Heart left ventricle (tissue), 7 donors: ENCODE measurements around the genes TLN1 and TMEM8B.

- PRO-cap, 6 experiments: no peak in any of the 6 experiments
- RAMPAGE, long total RNA, 2 experiments: no peak in any of the 2 experiments
- RRBS: no CpG with 5 or more reads among the region's 10 CpGs
Observed at GRCh38 chr9:35706260-35706964, 16.7 kb upstream of the TPM2 start.

- PRO-cap, 6 experiments: no peak in any of the 6 experiments
- RAMPAGE, long total RNA, 2 experiments: no peak in any of the 2 experiments
- RRBS: no CpG with 5 or more reads among the region's 7 CpGs
Observed at GRCh38 chr9:35715057-35715937, 16.7 kb downstream of the TLN1 start.

- PRO-cap, 6 experiments: peak in 6 of 6 experiments; most common plus-strand start chr9:35732322 (in 6); most common minus-strand start chr9:35732128 (in 2)
- RAMPAGE, long total RNA, 2 experiments: start-site peak on the plus strand in 2 of 2 experiments, at chr9:35732278-35732671 at its widest, 25 to 326 reads per replicate; start-site peak on the minus strand in 2 of 2 experiments, at chr9:35732090-35732212 at its widest, 896 to 1,118 reads per replicate
- RRBS: 4% methylated on average over 34 of the region's 68 CpGs
Observed at GRCh38 chr9:35732035-35732745, at the start of gene TLN1. TLN1 (minus strand) TSS chr9:35732195.

DNA sequence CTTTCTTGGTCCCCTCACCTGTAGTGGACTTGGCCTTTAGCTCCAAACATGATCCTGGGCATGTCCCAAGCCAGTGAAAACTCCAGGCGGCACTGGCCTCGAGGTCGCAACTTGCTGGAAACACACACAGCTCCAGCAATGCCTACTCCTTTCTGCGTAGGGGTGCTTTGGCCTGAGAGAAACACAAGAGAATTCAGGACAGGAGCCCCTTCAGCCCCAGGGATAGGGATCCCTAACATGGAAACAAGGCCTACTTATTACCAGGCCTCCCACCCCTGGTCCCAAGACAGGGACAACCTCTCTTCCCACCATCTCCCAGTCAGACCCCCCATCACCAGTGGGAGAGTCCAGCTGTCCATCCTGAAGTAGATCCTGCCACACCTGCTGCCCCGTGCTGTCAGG, 7.7 kb downstream of the CREB3 start:
- PRO-cap, 6 experiments: no peak in any of the 6 experiments
- RAMPAGE, long total RNA, 2 experiments: no peak in any of the 2 experiments
- RRBS: no CpG with 5 or more reads among the region's 5 CpGs

DNA sequence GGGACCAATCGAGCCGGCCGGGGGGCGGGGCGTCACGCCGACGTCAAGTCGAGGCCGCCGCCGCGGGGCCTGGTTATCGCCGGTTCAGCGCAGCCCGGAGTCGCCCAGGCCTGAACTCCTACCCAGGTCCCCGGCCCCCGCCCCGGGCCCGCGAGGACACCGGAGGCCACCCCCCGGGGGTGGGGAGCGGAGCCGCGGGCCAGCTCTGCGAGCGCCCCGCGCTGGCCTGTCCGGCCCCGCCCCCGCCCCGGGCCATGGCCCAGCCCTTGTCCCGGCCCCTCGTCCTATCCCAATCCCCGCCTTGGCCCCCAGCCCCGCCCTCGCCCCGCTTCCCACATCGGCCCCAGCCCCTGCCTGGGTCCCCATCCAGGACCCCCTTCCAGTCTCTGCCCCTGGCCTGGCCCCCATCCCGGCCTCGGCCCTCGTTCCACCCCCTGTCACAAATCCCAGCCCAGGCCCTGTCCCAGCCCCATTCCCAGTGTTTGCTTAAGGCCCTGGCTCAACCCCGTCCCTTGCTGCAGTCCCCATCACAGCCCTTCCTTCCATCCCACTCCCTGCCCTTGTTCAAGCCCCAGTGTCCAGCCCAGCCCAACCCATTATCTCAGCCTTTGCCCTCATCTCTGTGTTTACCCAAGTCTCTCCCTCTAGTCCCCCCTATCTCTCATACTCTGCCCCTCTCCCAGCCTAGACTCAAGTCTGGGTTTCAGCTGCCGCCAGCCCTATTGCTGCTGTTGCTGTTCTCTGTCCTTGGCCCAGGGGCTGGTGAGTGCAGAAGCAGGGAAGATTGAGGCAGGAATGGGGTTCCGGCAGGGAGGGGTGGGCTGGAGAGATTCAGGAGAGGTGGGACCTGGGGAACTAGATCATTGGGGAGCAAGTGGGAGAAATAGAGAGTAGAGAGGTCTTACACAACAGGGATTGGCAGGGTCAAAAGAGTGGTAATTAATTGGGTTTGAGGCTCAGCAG, at the start of gene TMEM8B:
Gene TMEM8B (plus strand): TSS at position 35 of the 963 bp plus-strand sequence.
- PRO-cap, 6 experiments: peak in 6 of 6 experiments; most common plus-strand start position 46 of the sequence (in 5); most common minus-strand start position 238 of the sequence (in 2)
- RAMPAGE, long total RNA, 2 experiments: start-site peak on the plus strand in 2 of 2 experiments, centred at positions 179 to 659 of the sequence, 5 to 22 reads per replicate
- RRBS: under 1% methylated on average over 25 of the region's 49 CpGs

DNA sequence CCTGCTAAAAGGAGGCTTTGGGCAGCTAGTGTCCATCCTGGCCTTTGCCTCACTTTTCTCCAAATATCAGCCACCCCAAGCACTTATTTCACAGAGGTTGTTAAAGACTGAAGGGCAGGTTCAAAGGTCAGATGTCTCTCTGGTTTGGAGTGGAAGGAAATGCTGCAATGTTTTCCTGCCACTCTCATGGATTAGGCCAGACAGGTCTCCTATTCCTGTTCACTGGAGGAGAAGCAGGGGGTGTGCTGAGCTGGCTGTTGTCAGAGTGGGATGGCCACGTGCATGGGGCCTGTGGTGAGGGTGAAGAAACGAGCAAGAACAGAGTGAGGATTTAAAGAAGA, 6.7 kb downstream of the TMEM8B start:
- PRO-cap, 6 experiments: no peak in any of the 6 experiments
- RAMPAGE, long total RNA, 2 experiments: no peak in any of the 2 experiments
- RRBS: no CpG with 5 or more reads among the region's 2 CpGs

- PRO-cap, 6 experiments: peak in 2 of 6 experiments; most common plus-strand start chr9:36277117 (in 2); most common minus-strand start chr9:36276978 (in 2)
- RAMPAGE, long total RNA, 2 experiments: no peak in any of the 2 experiments
- RRBS: no CpG with 5 or more reads among the region's 7 CpGs
Observed at GRCh38 chr9:36276808-36277277, 18.6 kb upstream of the GNE start.

- PRO-cap, 6 experiments: no peak in any of the 6 experiments
- RAMPAGE, long total RNA, 2 experiments: no peak in any of the 2 experiments
- RRBS: no CpG with 5 or more reads among the region's 6 CpGs
Observed at GRCh38 chr9:36445976-36446590, 46.0 kb upstream of the RNF38 start.

DNA sequence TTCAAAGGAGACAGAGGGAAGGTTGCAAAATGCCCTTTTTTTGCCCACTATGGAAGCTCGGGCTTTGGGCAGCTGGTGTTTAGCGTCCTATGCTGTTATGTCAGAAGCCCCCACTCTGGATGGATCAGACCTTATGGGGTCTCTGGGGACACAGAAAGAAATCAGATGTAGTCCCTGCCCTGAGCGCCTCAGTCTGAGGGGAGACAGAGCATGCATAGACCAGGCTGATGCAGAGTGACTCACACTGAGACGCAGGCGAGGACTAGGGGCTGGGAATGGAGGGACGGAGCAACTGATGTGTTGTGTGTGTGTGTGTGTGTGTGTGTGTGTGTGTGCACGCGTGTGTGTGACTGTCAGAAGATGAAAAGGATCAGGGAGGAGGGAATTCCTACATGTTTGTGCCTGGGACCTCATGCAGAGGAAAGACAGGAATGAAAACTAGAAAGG, 229.8 kb downstream of the MELK start:
- PRO-cap, 6 experiments: no peak in any of the 6 experiments
- RAMPAGE, long total RNA, 2 experiments: no peak in any of the 2 experiments
- RRBS: no CpG with 5 or more reads among the region's 8 CpGs

- PRO-cap, 6 experiments: no peak in any of the 6 experiments
- RAMPAGE, long total RNA, 2 experiments: no peak in any of the 2 experiments
- RRBS: no CpG with 5 or more reads among the region's 3 CpGs
Observed at GRCh38 chr9:37107672-37108054, 12.7 kb upstream of the ZCCHC7 start.

- PRO-cap, 6 experiments: no peak in any of the 6 experiments
- RAMPAGE, long total RNA, 2 experiments: no peak in any of the 2 experiments
- RRBS: no CpG with 5 or more reads among the region's 4 CpGs
Observed at GRCh38 chr9:37149497-37150841, 29.6 kb downstream of the ZCCHC7 start.

- PRO-cap, 6 experiments: no peak in any of the 6 experiments
- RAMPAGE, long total RNA, 2 experiments: no peak in any of the 2 experiments
- RRBS: no CpG with 5 or more reads among the region's 3 CpGs
Observed at GRCh38 chr9:37187779-37188069, 67.3 kb downstream of the ZCCHC7 start.

- PRO-cap, 6 experiments: no peak in any of the 6 experiments
- RAMPAGE, long total RNA, 2 experiments: no peak in any of the 2 experiments
- RRBS: no CpG with 5 or more reads among the region's 1 CpG
Observed at GRCh38 chr9:37221557-37221992, 101.2 kb downstream of the ZCCHC7 start.

DNA sequence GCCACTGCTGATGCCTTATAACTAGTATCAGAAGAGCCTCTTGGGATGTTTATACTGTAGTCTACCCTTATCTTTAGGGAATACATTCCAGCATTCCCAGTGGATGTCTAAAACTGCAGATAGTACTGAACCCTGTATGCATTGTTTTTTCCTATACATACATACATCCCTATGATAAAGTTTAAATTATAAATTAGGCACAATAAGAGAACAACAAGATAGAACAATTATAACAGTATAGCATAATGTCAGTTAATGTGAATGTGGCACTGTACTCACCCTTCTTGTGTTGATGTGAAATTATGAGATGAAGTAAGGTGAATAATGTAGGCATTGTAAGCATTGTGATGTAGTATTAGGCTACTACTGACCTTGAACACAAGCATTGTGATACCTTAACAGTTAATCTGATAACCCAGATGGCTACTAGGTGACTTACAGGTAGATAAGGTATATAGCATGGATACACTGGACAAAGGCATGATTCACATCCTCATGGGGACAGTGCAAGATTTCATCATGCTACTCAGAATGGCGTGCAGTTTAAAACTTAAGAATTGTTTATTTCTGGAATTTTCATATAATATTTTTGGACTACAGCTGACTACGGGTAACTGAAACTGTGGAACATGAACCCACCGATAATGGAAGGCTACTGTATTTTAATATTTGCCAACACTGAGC, 134.7 kb downstream of the ZCCHC7 start:
- PRO-cap, 6 experiments: no peak in any of the 6 experiments
- RAMPAGE, long total RNA, 2 experiments: no peak in any of the 2 experiments
- RRBS: no CpG with 5 or more reads among the region's 3 CpGs

- PRO-cap, 6 experiments: no peak in any of the 6 experiments
- RAMPAGE, long total RNA, 2 experiments: no peak in any of the 2 experiments
- RRBS: no CpG with 5 or more reads among the region's 4 CpGs
Observed at GRCh38 chr9:37370982-37371490, 51.5 kb upstream of the GRHPR start.

DNA sequence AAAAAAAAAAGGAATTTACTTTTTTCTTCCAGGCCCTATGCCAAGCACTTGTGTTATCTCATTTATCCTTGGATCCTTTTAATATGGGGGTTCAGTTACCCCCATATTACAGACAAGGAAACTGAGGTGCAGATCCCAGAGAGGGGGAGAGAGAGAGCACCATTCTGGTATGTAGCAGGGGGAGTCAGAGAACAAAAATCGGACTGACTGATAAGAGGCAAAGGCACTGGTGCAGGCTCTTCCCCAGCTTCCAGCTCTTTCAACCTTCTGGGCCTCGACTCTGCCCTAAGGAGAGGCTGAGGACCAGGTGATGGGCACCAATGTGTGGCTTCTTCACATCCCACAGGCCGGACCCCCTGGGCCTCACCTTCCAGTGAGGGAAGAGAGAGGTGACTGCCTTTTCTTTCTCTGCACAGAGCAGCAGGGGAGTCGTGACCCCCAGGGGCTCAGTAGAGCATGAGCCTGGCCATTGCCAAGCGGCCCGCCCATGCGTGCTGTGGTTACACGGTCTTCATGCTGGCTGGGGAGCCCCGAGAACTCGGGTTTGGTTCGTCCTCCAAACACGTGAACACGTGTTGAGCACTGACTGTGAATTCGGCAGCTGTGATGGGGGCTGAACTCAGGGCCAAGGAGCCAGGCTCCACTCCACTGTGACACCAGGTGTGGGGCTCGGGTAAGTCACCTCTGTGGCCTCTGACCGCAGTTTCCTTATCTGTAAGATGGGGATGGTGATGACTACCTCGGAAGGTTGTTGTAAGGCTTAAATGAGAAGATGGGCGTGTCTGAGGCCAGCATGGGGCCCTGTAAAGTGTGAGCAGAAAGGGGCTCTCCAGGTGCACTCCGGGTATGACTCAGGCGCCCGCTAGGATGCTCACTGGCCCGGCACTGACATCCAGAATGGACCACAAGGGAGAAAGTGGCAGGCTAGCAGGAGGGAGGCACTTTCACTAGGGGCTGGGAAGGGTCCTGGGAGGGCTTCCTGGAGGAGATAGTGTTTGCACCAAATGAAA, 13.5 kb upstream of the GRHPR start:
- PRO-cap, 6 experiments: no peak in any of the 6 experiments
- RAMPAGE, long total RNA, 2 experiments: no peak in any of the 2 experiments
- RRBS: no CpG with 5 or more reads among the region's 22 CpGs

DNA sequence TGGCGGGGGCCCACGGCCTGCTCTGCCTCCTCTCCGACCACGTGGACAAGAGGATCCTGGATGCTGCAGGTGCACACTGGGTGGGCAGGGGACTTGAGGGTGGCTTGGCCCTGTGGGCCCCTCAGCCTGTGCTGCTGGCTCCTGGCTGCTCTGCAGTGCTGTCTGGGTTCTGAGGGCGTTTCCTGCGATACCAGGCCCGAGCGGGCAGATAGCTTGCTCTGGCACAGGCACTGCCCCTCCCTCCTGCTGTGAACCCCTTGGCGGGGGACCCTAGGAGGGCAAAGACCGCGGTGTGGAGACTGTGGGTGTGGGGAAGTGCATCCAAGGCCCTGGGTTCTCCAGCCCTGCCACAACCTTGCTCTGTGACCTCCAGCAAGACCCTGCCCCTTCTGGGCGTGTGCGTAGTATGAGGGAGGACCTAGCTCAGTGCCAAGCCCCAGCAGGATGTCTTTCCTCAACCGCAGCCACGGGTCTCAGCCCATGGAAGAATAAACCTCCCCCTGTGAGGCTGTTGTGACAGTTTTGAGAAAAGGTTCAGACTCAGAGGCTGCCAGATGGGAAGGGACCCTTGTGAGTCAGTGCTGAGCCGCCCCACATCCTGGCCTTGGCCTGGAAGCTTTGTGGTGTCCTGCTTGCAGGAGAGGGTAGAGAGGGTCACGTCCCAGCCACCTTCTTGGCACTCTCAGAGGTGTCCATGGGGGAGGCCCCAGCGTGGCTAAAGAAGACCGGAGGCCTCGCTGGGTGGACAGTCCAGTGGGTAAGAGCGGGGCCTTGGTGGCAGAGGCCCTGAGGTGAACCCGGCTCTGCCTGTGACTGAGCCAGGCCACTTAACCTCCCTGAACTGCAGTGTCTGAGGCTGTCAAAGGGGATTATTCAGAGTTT, 2.7 kb downstream of the GRHPR start:
- PRO-cap, 6 experiments: no peak in any of the 6 experiments
- RAMPAGE, long total RNA, 2 experiments: no peak in any of the 2 experiments
- RRBS: 79% methylated on average over 4 of the region's 22 CpGs

GRCh38 chr9:37465496-37465723, 160 bp upstream of the ZBTB5 start:
- PRO-cap, 6 experiments: peak in 6 of 6 experiments; most common plus-strand start chr9:37465537 (in 5)
- RAMPAGE, long total RNA, 2 experiments: no peak in any of the 2 experiments
- RRBS: 0% methylated on average over 3 of the region's 12 CpGs

DNA sequence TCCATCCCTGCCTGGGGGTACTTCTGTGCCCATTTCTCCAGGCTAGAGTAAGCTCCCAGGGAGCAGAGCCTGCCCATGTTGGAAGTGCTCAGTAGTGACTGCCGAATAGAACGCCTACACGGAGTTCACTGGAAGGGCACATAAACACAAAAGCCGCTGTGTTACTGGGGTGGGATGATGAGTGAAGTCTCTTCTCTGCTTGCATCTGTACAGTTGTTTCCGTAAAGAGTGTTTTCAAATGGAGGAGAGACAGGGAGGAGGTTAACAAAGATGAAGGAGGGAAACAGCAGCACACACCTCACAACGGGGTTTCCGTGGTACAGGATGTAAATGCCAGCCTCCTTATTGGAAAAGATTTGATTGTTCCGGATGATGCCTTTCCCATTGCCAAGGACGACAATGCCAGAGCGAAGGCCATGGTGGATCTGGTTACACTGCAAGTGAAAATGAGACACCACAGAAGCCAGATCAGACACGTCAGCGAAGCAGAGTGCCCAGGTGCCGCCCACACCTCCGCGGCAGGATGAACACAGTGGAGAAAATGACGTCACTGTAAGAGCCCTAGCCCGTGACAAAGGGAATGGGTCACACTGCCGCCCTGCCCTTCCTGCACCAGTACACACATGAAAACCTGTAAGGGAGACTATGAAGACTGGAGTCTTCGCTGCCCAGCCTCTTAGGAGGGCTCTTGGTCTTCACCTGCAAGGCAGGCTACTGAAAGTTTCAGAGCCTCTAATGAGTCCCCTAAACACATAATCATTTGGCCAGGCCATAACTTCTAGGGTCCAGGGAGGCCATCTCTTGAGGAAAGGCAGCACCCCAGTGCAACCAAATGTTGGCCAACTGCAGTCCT, 43.3 kb downstream of the POLR1E start:
- PRO-cap, 6 experiments: no peak in any of the 6 experiments
- RAMPAGE, long total RNA, 2 experiments: no peak in any of the 2 experiments
- RRBS: no CpG with 5 or more reads among the region's 19 CpGs

GRCh38 chr9:37968171-37968787, 64.4 kb upstream of the SLC25A51 start:
- PRO-cap, 6 experiments: no peak in any of the 6 experiments
- RAMPAGE, long total RNA, 2 experiments: no peak in any of the 2 experiments
- RRBS: no CpG with 5 or more reads among the region's 5 CpGs